ENCODE results near the gene NRBF2.

DNA sequence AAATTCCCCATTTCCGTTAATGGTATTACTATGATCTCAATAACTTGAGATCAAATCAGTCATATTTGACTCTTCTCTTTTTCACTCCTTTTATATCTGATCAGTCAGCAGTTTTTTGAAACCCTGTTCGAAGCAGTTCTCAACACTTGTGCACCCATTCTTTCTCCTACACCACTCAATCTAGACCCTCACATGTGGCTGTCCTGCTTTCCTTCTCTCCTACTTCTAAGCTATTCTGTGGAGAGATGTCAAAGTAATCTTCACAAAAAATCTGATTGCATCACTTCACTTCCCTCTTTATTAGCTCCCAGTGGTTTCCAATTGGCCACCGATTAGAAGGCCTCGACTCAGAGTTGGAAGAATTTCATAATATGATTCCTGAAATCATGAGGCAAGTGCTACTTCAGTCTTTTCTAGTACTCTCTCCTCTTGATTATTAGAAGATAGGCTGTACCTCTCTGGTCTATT, 129.0 kb downstream of the ZNF365 start:
- RAMPAGE, long total RNA: no peak
- RRBS: no CpG with 5 or more reads among the region's 4 CpGs

DNA sequence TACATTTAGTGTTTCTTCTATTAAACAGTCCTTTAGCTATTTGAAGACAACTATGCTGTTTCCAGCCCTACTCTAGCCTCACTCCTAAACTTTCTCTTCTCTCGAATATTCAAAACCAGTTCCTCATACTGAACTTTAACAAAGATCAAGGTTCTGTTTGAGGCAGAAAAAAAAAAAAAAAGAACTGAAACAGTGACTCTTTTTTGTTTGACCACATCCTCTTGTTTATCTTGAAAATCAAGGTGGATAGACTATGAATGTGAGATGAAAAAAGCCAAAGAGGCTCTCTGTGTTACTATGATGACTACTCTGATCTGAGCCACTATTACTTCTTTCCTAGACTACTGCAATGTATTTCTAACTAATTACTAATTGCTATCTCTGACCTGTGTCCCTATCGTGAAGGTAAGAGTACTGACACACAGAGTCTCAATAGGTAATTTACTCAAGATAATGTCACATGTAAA, 154.3 kb downstream of the ZNF365 start:
- RAMPAGE, long total RNA: no peak
- RRBS: no CpG with 5 or more reads among the region's 2 CpGs

DNA sequence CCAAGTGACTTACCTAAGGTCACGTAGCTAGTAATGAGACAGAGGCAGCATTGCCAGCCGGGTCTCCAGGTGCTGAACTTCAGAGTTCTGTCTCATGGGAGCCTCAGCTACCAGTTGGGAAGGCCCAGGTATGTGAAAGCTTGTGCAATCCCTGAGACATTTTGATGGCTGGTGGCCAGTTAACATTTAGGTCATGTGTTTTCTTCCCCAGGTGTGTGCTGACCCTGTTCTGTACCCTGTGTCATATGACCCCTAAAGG, 10.8 kb upstream of the EGR2 start:
- RAMPAGE, long total RNA: no peak
- RRBS: no CpG with 5 or more reads among the region's 2 CpGs

GRCh38 chr10:62992342-62992706, 140.8 kb upstream of the NRBF2 start:
- RAMPAGE, long total RNA: no peak
- RRBS: no CpG with 5 or more reads among the region's 6 CpGs

- RAMPAGE, long total RNA: start-site peak on the plus strand at chr10:63133270-63133406, 1,260 and 371 reads in 2 replicates
- RRBS: 2% methylated on average over 11 of the region's 65 CpGs
Observed at GRCh38 chr10:63132811-63134128, at the start of gene NRBF2. Gene NRBF2, plus strand, starts transcription at chr10:63133328.

GRCh38 chr10:63264949-63265755, 132.0 kb downstream of the NRBF2 start:
- RAMPAGE, long total RNA: no peak
- RRBS: no CpG with 5 or more reads among the region's 6 CpGs

DNA sequence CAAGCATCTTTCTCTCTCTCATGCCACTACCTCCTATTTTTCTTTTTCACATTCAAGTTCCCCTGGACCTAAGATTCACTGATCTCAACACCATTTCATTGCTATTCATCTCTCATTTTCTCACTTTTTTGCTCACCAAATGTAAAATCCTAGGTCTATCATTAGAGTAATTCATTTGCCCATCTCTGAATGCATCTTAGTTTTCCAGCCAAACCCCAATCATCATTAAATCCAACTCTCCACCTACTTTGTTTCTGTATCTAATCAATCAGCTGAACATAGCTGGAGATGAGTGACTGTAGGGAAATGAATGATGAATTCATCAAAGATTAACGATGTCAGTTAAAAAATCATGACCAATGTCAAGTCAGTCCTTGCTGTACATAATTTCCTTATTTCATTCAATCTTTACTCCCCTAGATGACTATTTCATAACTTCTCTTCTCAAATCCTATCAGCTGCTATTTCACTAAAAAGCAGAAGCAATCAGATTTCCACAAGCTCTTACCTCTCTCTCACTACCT, 28.8 kb downstream of the JMJD1C start:
- RAMPAGE, long total RNA: no peak
- RRBS: no CpG with 5 or more reads among the region's 1 CpG

GRCh38 chr10:63465019-63465806, 564 bp downstream of the JMJD1C start:
- RAMPAGE, long total RNA: no peak
- RRBS: 3% methylated on average over 35 of the region's 81 CpGs

DNA sequence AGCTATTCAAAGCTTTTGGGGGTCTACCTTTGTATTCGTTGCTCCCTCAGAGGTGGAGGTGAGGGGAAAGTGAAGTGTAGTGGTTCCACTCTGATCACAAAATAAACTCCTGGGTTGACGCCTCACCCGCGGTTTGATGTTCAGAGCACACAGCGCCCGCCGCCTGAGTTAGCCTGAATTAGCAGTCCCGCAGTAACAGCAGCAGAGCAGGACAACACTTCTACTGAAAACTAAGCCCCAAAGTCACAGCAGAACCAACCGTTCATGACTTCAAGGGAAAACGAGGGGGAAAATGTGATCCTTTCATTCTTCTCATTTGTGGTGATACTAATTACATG, 395 bp upstream of the JMJD1C start:
- RAMPAGE, long total RNA: no peak
- RRBS: no CpG with 5 or more reads among the region's 10 CpGs

DNA sequence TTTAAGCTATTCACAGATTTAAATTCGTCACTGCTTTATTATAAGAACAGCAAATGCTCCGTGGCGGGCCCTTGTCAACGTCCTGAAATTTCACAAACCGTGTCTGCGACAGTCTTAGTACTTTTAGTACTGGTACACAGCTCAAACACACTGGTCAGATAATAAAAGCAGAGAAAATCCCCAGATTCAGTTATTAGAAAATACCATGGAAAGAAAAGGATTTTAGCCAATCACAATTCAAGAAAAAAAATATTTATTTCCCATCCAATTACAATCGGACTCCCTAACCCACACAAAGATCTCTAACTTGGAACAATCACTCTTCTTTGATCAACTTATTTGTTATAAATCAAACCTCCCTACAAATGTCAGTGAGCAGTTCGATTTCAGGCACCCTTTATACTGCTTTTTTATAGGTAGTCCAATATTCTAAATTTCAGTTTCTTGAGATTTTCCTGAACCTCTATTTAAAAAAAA, 802 bp upstream of the JMJD1C start:
- RAMPAGE, long total RNA: no peak
- RRBS: no CpG with 5 or more reads among the region's 8 CpGs

DNA sequence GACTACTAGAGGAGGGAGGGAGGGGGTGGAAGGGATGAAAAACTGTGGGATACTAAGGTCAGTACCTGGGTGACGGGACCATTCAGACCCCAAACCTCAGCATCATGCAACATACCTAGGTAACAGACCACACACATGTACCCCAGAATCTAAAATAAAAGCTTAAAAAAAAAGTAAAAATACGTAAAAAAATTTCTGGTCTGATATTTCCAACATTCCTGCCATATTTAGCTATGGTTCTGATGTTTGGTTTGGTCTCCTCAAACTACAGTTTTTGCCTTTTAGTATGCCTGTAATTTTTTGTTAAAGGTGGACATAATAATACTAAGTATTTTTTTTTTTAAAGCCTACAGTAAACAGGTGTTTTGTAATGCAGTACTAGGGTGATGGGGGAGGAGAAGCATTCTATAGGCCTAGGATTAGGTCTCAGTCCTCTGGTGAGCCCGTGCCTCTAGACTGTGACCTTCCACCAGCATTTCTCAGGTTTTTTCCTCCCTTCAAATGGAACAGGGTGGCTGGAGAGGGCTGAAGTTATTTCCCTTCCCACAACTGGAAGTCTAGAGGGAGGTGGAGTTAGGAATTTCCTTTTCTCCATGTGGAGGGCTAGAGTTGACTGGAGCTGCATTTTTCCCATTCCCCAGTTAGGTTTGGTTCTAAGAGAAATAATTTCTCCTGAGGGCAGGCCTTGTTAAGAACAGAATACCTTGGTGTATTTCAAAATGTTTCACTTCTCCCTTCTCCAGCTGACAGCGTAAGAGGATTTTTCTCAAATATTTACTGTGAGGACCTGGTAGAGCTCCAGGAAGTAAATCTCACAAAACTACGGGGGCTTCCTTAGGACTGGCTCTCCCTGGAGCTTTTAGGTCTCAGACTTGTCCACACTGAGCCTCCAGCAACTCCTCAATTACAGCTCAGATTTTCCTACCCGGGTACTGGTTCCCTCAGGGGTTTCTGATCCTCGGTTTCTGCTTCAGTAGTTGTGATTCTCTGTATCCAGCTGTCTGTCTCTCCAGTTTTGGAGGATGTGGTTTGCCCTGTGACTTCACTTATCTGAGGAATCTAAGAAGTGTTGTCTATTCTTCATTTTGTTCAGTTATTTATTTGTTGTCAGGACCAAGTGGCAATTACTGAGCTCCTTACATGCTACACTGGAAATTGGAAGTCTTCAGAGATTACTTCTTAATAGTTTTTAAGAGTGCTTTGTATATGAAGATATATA, 6.2 kb upstream of the REEP3 start:
- RAMPAGE, long total RNA: no peak
- RRBS: no CpG with 5 or more reads among the region's 7 CpGs

- RAMPAGE, long total RNA: no peak
- RRBS: no CpG with 5 or more reads among the region's 12 CpGs
Observed at GRCh38 chr10:63520602-63521054, 573 bp upstream of the REEP3 start.

GRCh38 chr10:63628502-63629078, 107.4 kb downstream of the REEP3 start:
- RAMPAGE, long total RNA: no peak
- RRBS: no CpG with 5 or more reads among the region's 10 CpGs

- RAMPAGE, long total RNA: no peak
- RRBS: no CpG with 5 or more reads among the region's 2 CpGs
Observed at GRCh38 chr10:63632339-63632886, 111.2 kb downstream of the REEP3 start.

DNA sequence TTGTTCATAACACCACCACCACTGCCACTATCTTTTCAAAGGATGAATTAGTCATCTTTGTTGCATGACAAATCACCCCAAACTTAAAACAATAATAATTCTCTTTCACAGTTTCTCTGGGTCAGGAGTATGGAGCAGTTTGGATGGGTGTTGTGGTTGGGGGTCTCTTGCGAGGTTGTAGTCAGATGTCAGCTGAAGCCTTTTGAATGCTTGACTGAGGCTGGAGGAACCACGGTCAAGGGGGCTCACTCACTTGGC, 123.6 kb downstream of the REEP3 start:
- RAMPAGE, long total RNA: no peak
- RRBS: no CpG with 5 or more reads among the region's 2 CpGs

DNA sequence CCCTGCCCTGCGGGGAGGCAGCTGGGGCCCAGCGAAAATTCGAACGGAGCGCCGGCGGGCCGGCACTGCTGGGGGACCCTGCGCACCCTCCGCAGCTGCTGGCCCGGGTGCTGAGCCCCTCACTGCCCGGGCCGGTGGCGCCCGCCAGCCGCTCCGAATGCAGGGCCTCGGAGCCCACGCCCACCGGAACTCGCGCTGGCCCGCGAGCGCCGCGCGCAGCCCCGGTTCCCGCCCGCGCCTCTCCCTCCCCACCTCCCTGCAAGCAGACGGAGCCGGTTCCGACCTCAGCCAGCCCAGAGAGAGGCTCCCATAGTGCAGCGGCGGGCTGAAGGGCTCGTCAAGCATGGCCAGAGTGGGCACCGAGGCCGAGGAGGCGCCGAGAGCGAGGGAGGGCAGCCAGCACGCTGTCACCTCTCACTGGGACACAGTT, 675.7 kb downstream of the REEP3 start:
- RAMPAGE, long total RNA: no peak
- RRBS: 93% methylated on average over 5 of the region's 44 CpGs

- RAMPAGE, long total RNA: no peak
- RRBS: no CpG with 5 or more reads among the region's 8 CpGs
Observed at GRCh38 chr10:68060834-68061394, 14.2 kb downstream of the HERC4 start.

- RAMPAGE, long total RNA: no peak
- RRBS: no CpG with 5 or more reads among the region's 2 CpGs
Observed at GRCh38 chr10:68393829-68394558, 13.1 kb downstream of the RUFY2 start.

DNA sequence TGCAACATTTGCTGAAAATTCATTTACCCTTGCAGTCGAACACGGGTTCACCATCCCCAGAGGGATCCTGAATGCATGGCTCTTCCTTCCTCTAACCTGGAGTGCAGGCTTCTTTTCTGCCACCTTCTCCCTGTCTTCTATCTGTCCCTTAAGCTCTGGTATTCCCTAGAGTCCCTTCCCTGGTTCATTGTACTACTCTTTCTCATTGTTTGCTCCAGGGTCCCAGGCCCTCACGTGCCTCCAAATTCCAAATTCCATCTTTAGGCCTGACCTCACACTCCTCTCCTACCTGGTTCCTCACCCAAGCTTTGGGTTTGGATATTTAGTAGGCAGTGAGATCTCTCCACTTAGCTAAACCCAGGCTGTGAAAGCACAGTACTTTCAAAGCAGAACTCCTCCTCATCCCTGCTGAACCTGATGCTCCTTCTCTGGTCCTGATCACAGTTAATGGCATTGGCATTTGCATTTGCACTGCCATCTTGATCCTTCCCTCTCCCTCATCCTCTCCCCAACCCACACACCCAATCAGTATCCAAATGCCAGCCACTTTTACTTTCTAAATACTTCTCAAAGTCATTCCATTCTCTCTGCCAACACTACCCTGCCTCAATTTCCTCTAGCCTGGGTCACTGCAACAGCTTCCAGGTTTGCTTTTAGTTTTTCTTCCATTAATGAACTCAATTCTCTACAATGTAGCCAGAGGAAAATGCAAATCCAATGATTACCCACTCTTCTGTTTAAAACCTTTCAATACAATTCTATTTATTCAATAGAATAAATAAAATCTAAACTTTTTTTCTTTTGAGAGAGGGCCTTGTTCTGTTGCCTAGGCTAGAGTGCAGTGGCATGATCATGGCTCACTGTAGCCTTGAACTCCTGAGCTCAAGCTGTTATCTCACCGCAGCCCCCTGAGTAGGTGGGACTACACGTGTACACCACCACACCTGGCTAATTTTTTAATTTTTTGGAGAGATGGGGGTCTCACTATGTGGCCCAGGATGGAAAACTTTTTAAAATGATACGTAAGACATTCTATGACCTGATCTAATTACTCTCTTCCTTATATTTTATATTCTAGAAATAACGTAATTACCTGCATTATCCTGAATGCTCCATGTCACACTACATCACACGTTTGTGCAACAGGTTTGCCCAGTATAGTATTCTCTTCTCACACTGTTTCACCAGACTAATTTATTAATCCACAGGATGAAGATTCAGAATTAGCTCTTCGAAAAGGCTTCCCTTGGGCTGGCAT, 26.1 kb upstream of the RUFY2 start:
- RAMPAGE, long total RNA: no peak
- RRBS: no CpG with 5 or more reads among the region's 9 CpGs

GRCh38 chr10:68554984-68555355, 5.2 kb upstream of the TET1 start:
- RAMPAGE, long total RNA: no peak
- RRBS: no CpG with 5 or more reads among the region's 16 CpGs

All from cardiac muscle cell (in vitro differentiated cells and primary cell).